Peritoneum (tissue), 1 donor: ENCODE measurements around the gene LCP2.

DNA sequence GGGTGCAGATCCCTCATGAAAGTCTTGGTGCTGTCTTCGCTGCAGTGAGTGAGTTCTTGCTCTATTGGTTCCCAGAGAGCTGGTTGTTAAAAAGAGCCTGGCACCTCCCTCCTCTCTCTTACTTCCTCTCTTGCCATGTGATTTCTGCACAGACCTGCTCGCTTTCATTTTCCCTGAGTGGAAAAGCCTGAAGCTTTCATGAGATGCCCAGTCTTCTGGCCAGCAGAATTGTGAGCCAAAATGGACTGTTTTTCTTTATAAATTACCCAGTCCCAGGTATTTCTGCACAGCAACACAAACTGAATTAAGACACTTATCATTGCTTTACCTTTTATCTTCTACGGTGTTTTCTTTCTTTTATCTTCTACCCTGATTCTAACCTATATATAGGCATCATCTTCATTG is 221.7 kb downstream of the MAT2B start:
- PRO-cap, result no peak

DNA sequence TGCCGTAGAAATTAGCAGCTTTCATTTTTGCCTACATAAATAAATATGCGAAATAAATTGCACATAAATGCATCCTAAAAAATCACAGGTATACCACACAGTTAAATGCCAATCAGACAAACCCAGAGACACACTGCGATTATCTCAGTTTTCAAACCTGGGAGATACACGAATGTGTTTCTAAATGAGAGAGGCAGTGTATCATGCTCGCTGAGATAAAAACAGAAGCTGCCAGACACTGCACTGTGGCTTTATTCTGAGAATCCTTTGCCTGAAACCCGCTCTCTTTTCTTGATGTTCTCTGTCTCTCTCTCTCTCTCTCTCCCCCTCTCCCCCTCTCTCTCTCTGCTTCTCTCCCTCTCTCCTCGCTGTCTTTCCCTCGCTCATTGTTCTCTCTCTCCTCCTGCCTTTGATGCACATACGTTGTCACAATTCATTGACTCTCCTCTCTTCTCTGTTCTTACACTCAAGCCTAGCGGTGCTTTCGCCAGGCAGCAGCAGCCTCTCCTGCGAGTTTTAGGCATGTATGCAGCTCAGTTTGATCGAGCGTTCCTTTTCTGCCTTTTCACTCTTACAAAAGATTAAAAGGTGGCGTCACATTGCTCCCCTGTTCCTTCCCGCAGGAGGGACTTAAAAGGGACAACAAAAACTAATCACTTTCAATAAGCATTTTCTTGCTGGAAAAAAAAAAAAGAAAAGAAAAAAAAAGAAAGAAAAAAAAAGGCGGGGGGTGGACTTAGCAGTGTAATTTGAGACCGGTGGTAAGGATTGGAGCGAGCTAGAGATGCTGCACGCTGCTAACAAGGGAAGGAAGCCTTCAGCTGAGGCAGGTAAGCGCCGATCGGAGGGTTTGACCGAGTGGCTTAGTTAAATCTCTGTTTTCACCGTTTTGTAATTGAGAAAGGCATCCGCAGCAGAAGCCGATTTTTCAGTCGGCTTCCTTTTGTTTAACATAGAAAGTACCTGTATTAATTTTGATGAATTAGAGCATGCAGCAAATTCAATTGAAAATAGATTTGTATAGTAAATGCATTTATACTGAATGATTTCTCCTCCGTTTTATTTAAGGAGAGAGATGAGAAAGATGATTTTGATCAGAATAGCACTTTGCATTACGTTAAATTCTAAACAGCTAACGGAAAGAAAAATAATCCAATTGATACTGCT is 594.8 kb downstream of the TENM2 start:
- PRO-cap, result no peak

DNA sequence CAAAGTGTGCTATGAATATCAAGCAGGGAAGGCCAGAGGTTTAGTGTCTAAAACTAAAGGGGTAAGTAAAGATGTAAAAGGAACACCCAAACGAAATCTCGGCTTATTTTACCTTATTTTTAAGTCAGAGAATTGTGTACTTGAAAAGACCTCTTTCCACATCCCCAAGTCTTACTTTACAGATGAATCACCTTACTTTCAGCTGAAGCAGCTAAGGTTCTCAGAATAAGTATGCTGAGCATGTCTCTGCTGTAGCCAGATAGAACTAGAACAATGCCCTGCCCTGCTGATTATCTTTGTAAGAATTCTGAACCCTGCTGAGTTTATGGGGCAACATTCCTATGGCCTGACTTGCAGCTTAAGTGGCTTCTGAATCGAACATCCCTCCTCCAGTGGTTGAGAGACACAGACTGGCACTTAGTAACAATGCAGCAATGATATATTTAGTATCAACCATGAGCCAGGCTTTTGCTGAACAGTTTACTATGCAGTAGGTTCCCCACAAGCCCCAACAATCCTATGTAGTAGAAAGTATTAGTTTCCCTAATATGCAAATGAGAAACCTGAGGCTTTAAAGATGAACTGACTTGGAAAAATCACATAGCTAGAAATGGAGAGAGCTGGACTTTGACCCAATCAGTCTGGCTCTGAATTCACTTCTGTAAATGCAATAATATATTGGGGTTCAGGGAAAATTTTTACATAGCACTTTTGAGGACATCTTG is 592.0 kb upstream of the WWC1 start:
- PRO-cap, result no peak

DNA sequence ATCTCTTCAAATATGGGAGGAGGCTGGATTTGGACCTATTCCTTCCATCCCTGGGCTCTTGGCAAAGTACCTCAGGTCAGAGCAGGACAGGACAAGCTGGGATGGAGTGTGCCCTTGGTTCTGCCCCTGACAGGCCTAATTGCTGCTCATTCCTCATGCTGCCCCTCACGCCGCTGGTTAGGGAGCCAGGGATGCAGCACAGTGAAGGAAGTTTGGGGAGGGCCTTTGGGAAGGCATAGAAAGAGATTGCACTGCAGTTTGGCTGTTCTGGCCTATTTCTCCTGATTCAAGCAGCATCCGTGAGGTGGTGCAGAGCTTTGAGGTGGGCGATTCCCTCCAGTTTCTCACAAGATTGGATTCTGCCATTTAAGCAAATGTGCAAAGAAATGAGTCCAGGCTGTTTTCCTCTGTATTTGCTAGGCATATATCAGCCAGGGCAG is 345.2 kb upstream of the WWC1 start:
- PRO-cap, result no peak

DNA sequence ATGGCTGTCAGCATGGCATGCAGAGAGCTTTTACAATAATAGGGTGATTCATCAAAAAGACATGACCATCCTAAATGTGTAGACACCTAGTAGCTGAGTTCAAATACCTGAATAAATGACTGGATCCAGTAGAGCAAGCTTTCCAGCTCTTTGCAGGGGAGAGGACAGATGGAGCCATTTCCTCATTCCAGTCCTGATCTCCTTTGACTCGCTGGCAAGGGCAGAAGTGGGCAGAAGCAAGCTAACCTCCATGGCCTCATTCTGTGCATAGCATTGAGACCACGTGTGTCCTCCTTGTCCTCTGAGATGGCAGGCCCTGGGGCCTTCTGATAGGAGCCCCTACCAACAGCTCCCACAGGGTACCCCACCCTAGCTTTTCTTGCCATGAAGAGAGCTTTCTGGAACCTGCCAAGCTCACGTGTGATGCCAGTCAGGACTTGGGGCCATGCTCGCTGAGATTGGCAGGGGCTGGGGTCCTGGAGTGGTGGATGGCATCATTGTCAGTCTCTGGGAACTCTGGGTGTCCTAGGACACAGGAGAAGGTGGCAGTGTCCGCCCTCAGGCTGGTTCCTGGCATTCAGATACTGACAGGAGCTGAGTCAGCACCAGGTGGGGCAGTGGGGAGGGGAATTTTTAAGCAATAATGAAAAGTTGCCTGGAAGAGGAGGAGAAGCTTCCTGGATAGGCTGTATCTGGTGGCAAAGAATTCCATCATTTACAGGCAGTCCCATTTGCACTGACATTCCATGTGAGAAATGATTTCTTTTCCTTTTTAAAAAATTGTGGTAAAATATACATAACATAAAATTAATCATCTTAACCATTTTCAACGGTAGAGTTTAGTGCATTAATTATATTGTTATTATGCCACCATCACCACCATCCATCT is 33.7 kb downstream of the WWC1 start:
- PRO-cap, result no peak

GRCh38 chr5:168393124-168393842 is 93.0 kb upstream of the RARS1 start:
- PRO-cap, result no peak

DNA sequence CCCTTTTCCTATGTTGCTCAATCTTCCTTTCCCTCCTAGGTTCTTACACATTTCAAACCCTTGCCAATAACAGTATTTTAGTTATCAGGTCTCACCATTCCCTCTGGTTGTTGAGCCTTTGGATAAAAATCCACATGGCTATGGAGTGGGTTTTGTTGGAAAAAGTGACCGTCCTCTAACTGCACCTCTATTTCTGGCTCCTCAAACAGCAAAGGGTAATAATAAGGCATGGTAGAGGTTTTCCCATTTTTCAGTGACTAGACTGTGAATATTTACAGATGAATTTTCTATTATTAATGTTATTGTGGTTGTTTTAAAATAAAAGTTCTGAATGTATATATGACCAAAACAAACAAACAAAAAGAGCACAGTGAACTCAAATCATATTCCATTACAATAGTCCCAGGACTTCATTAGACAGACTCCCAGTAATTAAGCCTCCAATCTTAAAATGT is 22.7 kb downstream of the PANK3 start:
- PRO-cap, result no peak

DNA sequence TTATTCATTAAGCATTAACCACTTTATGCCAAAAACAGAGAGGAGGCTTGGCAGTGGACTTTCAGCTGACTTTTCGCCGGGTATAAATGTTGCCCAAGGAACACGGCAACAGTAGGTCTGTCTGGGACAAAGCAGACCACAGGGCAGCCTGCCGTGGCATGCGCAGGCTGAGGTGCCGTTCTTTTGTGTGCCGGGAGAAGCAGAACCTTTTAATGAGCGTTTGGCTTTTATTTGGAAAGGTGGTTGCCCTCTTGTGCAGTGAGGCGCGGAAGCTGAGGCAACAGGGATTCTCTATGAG is 240.0 kb upstream of the PANK3 start:
- PRO-cap, result no peak

DNA sequence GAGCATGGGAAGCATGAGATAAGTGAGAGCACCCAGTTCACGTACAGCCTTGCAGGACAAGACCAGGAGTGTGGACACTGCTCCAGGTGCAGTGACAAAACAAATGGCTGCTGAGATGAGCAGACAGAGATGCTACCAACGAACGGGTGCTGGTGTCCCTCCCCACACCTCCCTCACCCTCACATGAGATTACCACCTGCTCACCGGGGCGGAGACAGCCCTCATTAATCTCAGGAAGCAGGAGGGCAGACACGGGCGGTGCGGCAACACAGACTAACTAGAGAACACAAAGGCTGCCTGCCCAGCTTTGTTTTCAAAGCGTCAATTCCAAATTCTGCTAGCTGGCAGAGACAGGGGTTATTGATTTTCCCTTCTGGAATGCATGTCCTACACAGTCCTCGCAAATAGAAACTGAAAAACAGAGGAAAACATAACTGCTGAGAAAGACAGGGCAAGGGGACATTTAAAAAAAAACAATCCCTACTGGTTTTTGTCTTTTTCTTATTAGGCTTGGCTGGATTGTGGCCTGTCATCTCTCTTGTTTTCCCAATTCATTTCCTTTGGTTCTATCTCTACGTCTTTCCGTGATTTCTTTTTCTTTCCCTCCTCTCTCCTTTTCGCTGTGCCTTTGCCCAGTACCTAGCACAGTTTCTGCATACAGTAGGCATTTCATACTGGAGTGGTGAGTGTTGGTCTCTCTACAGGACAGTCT is 298.4 kb upstream of the PANK3 start:
- PRO-cap, result no peak

- PRO-cap, result no peak
Measured at GRCh38 chr5:168886389-168886853, 307.3 kb upstream of the PANK3 start.

DNA sequence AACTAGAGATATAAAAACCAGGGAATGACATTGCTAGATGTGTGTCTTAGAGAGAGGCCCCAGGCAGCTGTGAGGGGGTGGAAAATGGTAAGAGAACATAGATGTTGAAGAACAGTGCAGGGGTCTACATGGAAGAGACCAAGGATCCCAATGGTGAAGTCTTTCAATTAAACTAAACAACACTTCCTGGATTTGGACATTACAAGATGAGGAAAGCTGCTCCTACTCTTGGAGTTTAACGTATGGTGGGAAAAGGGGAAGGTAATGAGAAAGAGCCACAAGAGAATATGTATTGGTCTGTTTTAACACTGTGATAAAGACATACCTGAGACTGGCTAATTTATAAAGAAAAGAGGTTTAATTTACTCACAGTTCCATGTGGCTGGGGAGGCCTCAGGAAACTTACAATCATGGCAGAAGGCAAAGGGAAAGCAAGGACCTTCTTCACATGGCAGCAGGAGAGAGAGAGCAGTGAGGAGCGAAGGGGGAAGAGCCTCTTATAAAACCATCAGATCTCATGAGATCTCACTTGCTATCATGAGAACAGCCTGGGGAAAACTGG is 124.7 kb downstream of the INSYN2B start:
- PRO-cap, result no peak

GRCh38 chr5:169964841-169965218 is 15.5 kb downstream of the INSYN2B start:
- PRO-cap, result no peak

- PRO-cap, result no peak
Measured at GRCh38 chr5:170151019-170151814, 45.5 kb downstream of the FOXI1 start.

GRCh38 chr5:170238276-170238999 is 5.7 kb downstream of the C5orf58 start:
- PRO-cap, result no peak

DNA sequence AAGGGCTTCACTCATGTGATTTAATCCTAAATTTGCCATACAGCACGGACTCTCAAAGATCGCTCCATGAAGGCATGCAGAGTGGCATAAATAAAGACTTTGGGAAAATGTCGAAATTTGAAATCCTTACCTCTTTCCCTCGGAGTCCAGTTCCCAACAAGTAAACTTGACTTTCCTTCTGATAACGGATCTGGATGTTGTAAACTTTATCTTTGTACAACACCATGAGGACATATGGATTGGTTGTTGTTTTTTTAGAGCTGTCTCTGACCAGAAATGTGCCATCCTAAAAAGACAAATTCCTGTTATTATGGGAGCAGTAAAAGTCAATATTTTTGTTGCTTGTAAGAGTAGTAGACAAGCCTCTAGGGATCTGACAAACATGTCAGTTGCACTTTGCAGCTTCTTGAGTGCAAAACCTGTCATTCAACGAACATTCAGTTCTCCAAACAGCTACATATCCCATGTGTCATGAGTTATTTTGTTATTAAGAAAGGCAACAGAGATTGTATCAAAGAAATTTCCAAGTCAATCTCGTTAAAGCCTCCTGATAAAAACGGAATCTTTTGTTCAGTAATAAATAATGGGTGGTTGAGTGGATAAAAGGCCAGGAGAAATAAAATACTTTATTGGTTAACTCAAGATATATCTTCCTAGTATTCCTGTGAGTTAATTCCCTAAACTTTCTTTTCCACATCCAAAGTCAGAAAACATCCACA is 18.0 kb downstream of the C5orf58 start:
- PRO-cap, result no peak

- PRO-cap, result no peak
Measured at GRCh38 chr5:170297679-170298198, at the start of gene LCP2. LCP2 (minus strand) TSS chr5:170297777.

- PRO-cap, result no peak
Measured at GRCh38 chr5:170307441-170308167, 10.0 kb upstream of the LCP2 start.

- PRO-cap, result no peak
Measured at GRCh38 chr5:170385985-170386554, 3.1 kb downstream of the KCNMB1 start.

- PRO-cap, result no peak
Measured at GRCh38 chr5:170745481-170746152, 37.9 kb upstream of the GABRP start.

DNA sequence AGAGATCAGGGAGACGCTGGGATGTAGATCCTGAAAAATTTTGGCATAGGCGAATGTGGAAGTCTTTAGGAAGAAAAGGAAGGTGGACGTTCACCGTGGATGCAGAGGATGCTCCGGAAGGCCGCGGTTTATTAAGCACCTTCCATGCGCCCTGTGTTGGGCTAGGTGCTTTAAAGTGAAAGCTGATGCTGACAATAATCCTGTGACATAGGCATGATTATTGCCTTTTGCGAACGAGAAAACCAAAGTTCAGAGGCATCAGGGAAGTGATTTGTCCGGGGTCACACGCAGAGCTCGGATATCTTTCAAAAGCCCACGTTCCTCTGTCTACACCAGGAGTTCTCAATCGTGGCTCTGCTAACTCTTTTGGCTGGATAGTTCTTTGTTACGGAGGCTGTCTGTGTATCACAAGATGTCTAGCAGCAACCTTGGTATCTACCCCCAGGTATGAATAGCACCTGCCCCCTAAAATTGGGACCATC is 12.0 kb upstream of the GABRP start:
- PRO-cap, result no peak